ENCODE data around the genes STXBP2, TRAPPC5, CLEC4G, EVI5L and TIMM44.

- PRO-cap = no peak
Observed at GRCh38 chr19:7519794-7520772, 2.3 kb upstream of the MCOLN1 start.

- PRO-cap = no peak
Observed at GRCh38 chr19:7528534-7529502, 6.4 kb downstream of the MCOLN1 start.

GRCh38 chr19:7534834-7534993 is 803 bp upstream of the PNPLA6 start:
- PRO-cap = no peak

GRCh38 chr19:7618335-7618759 is 11.0 kb downstream of the XAB2 start:
- PRO-cap = no peak

- PRO-cap = bidirectional peak, plus-strand start at chr19:7637121, minus-strand start at chr19:7636991
Observed at GRCh38 chr19:7636653-7637308, at the start of gene STXBP2. TSS of gene STXBP2 (plus strand) at chr19:7637110.

- PRO-cap = no peak
Observed at GRCh38 chr19:7668522-7668979, 298 bp upstream of the RETN start.

GRCh38 chr19:7680552-7681330 is at the start of gene TRAPPC5:
TSS of gene TRAPPC5 (plus strand) at chr19:7680833.
- PRO-cap = bidirectional peak, plus-strand start at chr19:7680861, minus-strand start at chr19:7680743

DNA sequence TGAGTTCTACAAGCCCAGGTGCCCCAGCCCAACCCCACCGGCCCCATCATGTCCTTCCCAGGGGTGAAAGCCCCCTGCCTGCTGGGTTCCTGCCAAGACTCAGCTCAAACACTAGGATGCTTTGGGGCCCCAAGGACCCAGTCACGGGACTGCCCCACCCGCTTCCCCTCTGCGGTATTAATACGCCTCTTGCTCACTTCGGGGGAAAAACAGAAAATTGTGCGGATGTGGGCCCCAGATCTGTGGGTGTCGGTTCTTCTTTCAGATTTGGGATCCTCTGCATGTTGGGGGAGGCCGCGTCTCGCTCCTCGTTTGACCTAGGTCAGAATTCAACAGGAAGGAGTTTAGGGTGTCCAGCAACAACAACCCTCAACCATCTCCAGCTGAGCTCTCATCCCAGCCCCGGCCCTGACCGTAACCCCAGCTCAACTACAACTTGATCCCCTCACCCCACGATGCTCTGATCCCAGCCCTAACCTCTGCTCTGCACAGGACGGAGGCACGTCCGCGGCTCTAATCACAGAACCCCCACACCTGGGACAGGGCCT is 3.8 kb upstream of the FCER2 start:
- PRO-cap = bidirectional peak, plus-strand start at position 270 of the sequence, minus-strand start at position 101 of the sequence

- PRO-cap = unidirectional peak, minus-strand start at chr19:7718844
Observed at GRCh38 chr19:7718633-7719010, 13.3 kb downstream of the CLEC4G start.

DNA sequence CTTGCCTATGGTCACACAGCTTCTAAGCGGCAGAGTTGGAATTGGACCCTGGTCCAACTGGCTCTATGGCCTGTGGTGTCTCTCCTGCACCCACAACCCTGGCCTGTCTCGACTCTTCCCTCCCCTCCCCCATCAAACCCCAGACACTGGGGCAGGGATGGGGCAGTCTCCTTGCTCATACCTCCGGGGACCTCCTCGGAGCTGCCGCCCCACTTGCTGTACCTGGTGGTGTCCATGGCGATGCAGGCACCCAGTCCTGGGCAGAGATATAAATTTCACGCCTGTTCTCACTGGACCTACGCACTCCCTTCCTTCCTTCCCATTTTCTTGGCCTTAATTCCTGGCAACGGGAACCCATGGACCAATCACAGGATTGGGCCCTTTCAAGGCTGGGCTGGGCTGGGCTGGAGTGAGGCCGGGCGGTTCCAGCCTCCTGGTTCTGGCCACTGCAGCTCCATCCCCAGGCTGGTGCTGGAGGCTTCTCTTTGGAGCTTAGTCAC is at the start of gene CLEC4G:
CLEC4G (minus strand) TSS at position 244 of the 500 bp plus-strand sequence.
- PRO-cap = no peak

DNA sequence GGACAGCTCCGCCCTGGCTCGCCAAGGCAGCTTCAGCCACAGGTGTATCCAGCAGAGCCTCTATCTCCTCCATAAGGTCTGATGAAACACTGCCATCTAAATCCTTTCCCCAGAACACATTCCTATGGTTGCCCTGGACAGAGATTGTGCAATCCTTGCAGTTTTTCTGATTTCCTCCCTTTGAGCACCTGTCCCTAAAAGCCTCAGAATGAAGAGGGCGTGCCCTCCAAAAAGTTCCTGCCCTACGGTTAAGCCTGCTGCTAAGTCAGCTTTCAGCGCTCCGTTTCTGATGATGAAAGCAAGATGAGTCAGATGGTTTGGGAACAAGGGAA is 21.0 kb downstream of the CLEC4M start:
- PRO-cap = no peak

GRCh38 chr19:7829419-7830464 is at the start of gene EVI5L:
TSS of gene EVI5L (plus strand) at chr19:7830218.
- PRO-cap = bidirectional peak, plus-strand start at chr19:7830221, minus-strand start at chr19:7829938

DNA sequence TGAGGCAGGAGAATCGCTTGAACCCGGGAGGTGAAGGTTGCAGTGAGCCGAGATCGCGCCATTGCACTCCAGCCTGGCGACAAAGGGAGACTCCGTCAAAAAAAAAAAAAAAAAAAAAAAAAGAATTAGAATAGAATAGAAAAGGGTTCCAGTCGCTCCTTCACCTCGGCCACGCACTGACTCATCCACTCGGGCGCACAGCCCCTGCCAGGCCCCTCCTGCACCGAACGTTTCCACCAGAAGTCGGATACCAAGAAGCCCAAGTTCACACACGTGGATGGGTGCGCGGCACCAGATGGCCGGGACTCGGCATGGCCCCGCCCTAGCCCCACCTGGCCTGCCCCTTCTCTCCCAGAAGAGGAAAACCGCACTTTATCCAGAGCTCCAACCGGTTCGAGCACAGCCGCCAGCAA is 6.0 kb downstream of the PRR36 start:
- PRO-cap = no peak

GRCh38 chr19:7900536-7901235 is 3.0 kb upstream of the MAP2K7 start:
- PRO-cap = no peak

DNA sequence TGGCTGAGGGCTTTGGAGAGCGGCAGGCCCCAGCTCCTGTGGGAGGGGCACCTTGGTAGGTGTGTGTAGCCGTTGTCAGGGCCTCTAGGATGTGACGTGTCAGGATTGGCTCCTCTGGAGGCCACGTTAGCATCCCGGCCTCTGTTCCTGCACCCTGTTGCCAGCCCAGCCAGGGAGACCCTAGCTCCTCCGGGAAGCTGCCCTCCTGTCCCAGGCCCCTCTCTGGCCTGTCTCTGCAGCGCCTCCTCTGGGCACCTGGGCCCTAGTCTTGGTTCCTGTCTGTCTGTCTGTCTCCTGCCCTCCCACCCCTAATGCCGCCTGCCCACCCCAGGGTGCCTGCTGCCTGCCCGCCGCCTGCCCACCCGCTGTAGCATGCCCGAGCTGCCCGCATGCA is 4.9 kb downstream of the MAP2K7 start:
- PRO-cap = no peak

GRCh38 chr19:7943177-7943905 is at the start of gene TIMM44:
TSS of gene TIMM44 (minus strand) at chr19:7943666.
- PRO-cap = bidirectional peak, plus-strand start at chr19:7943990, minus-strand start at chr19:7943662

DNA sequence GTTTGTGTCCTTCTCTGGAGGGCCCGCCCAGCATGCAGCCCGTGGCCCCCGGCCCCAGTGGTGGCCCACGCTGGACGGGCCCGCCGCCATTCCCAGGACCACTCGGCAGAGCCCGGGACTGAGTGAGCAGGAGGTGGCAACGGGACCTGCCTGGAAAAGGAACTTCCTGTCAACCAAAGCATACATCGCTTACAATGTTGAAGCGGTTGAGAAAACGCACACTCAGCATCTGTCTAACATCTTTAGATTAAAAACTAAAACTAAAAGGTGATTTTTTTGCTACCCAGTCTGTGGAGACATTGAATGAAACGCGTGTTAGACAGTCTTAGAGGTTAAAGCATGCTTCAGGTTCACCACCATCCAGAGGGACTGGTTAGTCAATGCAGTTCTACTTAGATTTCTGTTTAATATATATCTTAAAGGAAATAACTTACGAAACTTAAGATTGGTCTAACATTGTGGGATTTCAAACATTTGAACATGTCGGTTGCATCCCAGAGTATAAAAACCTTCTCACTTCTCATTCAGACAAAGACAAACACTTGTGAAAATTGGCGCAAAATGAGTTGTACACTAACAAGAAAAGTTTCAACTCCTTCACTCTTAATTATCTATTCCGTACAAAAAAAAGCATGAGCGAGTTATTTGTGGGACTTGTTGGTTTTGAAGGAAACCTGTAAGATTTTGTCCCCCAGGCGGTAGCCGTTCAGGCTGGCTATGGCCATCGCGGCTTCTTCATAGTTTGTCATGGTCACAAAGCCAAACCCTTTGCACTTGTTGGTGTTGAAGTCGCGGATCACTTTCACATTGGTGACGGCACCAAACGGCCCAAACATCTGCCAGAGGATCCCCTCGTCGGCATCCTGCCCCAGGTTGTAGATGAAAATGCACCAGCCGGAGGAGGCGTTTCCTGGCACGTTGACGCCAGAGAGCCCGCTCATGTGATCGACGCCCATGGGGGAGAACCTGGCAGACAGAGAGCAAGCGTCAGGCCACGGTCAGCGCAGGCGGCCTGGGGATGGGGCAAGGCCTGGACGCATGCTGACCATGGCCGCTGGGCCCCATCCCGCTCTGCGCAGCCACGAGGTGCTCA is 19.7 kb upstream of the TIMM44 start:
- PRO-cap = no peak

GRCh38 chr19:8004693-8004975 is 807 bp downstream of the ELAVL1 start:
- PRO-cap = no peak

- PRO-cap = bidirectional peak, plus-strand start at chr19:8050902, minus-strand start at chr19:8050605
Observed at GRCh38 chr19:8050200-8050750, 2.3 kb upstream of the CCL25 start.

DNA sequence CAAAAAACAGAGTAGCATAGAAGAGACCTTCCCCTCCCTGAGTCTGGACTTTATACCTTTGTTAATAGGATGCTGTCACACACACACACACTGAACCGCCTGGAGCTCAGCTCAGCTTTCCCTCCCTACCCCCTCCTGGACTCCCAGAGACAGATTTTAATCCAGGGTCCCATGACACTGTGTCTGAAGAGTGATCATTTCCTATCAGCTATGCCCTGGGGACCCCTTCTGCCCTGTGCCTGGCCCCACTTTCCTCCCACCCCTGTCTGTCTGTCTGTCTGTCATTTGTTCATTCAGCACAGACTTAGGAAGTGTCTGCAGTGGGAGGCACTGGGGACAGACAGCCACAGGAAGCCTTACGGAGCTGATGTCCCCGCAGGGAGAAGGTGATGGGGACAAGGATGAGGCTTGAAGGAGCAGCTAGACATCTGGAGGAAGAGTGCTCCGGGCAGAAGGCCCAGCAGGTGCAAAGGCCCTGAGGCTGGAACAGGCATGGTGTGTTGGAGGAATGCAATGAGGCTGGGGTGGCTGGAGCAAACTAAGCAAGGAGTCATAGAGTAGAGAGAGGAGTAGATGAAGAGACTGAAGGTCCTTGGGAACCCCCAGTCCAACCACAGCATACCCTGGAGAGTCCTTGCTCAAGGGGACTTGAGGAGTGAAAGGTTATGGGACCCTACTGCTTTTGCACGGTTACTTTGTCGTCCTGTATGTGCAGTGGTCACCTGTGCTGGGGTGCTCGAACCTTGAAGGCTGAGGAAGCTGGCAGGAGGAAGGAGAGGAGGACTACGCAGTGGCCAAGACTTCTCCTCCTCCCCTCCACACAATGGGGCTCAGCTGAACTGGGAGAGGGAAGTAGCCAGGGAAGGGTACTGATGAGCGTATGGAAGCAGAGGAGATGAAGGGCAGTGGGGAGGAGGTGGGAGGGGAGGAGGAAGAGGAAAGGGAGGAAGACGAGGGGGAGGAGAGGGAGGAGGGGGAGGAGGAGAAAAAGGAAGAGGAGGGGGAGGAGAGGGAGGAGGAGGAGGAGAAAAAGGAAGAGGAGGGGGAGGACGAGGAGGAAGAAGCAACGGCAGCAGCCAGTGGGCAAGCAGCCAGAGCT is 5.2 kb downstream of the CERS4 start:
- PRO-cap = no peak

All from bronchial lymph node (tissue), 1 donor.